H7 (cell line): ENCODE data around the gene GIMAP1.

DNA sequence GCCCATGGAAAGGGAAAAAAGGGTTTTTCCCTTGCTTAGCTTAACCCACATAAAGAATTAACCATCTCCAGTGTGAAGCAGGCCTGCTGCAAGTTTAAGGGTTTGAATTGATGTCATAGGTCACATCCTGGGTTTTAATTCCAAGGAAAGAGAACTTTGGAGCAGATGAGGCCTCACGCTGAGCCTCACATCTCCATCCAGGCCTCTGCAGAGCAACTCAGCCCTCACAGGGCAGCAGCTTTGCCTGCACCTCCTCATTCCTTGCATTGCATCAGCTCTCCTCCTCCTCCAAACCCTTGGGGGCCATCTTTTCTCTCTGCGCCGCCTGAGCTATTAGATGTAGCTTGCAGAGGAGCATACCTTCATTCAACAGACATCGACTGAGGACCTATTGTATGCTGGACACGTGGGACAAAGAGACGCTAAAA is 3.3 kb upstream of the ENSG00000284691 start:
- RAMPAGE, long total RNA = no peak

- RAMPAGE, long total RNA = no peak
Measured at GRCh38 chr7:150406470-150407559, 1.3 kb downstream of the ENSG00000284691 start.

GRCh38 chr7:150451859-150452589 is 1.6 kb downstream of the GIMAP8 start:
- RAMPAGE, long total RNA = no peak

GRCh38 chr7:150473989-150474641 is 23.7 kb downstream of the GIMAP8 start:
- RAMPAGE, long total RNA = no peak

- RAMPAGE, long total RNA = no peak
Measured at GRCh38 chr7:150567732-150568392, 672 bp downstream of the GIMAP4 start.

DNA sequence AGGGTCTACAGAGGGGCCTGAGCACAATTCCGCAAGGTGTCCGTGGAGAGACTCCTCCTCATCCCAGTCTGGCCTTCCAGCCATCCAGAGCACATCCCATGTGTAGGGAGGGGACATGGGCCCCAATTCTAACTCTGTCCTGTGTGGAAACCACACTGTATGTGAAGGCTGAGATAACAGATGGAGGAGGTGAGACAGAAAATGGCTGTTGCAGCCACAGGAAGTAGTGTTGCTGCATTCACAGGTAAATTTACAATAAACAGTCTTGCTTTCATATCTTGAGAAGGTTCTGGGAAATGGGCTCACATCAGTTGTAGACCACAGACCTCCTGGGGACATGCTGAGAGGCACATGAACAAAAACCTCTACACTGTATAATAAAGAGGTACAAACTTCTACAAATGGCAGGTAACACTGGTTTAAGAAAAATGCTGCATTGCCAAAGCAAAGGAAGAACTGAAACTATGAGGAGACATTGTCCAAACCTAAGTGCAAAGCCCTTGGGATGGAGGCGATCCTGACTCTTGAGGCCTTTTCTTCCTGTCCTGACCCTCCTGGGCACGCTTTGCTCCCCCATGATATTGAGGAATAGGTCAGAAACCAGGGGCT is 21.6 kb upstream of the GIMAP2 start:
- RAMPAGE, long total RNA = no peak

DNA sequence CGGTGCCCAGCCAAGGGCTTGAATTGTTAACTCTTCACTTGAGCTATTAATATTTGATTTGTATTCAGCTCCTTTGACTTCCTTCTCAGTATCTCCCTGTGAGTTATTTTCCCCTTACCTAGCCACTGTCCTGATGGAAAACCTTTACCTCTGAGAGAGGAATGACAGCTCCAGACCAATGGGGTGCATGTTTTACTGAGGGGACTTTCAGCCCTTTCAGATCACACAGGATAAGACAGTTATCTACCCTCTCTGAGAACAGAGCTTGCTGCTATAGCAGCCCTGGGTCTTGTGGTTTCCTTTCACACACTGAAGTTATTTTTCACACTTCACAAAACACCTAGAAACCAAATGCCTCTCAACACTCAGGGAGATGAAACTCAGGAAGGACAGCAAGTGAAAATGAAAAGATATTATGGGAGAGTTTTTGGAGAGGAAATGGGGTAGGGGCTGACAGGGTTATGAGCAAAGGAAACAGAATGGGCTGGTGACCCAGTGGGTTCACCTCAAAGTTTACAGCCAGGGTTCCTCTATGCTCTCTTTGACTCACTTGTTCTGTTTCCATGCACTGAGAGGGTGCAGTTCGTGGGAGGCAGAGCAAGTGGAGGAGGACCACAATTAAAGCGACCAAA is 17.1 kb upstream of the GIMAP2 start:
- RAMPAGE, long total RNA = no peak

- RAMPAGE, long total RNA = no peak
Measured at GRCh38 chr7:150715730-150717049, at the start of gene GIMAP1. Gene GIMAP1 (plus strand): TSS chr7:150716613.

GRCh38 chr7:150741927-150743051 is 5.1 kb downstream of the GIMAP5 start:
- RAMPAGE, long total RNA = no peak

- RAMPAGE, long total RNA = no peak
Measured at GRCh38 chr7:150781872-150782422, 18.2 kb downstream of the TMEM176B start.

DNA sequence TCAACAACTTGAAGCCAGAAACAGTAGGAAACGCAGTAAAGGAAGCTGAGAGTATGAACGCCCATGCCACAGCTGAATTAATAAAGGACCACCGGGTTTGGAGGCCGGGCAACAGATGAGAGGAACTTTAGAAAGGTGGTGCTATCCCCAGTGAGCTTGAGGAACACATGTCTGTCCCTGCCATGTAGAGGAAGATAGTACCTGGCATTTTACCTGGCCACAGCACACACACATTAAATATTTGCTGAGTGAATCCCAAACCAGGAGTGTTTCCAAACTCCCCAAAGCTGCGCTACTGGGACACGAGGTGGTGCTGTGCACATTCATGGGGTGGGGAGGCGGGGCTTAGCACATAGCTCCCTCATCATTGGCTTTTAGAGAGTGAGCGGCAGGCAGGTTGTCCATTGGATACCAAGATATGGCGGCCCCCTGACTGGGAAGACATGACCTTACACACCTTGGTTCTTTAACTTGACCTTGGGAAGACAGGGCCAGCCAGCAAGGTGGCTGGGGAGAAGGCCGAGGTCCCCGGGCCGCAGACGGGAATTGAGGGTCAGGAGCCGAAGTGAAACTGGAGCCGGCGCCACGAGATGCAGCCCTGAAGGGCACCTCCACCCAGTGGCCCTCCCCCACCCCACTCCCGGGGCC is 23.8 kb downstream of the TMEM176A start:
- RAMPAGE, long total RNA = no peak

DNA sequence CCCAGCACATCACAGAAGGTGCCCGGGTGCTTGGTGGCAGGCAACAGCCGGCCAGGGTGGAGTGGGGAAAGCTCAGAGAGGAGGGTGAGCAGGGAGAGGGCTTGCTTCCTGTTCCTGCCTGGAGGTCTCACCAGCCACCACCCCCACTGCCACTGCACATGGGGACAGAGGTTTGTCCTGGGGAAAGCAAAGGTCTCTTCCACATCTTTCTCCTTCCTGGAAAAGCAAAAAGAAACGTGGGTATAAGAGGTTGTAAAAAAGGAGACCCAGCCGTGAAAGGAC is 320 bp downstream of the AOC1 start:
- RAMPAGE, long total RNA = no peak

- RAMPAGE, long total RNA = no peak
Measured at GRCh38 chr7:150971095-150971698, 6.9 kb downstream of the KCNH2 start.

DNA sequence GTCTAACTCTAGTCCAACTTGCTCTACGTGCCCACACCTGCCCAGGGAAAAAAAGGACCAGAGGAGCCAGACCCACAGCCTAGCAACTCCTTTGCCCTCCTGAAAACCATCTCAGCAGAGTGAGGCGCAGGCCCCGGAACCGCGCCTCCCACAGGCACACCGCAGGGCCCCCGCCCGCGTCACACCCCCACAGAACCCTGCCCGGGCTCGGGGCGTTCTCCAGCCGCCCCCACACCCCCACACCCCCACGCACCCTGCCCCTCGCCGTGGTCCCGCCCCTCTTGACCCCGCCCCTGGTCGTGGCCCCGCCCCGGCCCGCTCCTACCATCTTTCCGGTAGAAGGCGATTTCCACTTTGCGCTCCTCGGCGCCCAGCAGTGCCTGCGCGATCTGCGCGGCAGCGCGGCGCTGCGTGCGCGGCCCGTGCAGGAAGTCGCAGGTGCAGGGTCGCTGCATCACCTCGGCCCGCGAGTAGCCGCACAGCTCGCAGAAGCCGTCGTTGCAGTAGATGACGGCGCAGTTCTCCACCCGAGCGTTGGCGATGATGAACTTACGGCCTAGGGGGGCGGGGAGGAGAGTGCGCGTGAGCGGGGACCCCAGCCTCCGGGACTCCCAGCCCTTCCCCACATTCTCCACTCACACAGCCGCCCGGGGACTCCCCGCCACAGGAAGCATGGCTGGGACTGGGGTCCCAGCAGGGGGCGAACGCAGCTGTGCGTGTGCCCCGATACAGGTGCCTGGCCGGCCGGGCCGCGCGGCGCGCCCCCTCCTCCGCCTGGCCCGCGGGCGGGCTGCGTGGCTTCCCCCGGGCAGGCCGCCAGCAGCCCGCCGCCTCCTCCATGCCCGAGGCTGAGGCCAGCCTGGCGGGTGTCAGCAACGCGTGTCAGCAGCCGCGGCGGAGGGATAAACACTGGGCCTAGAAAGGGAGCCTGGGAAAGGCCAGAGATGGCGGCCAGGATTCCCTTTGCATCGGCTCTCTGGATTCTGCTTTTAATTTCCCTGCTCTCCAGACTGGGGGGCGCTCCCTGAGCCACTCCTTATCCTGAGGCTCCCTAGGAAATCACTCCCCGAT is 3.4 kb downstream of the KCNH2 start:
- RAMPAGE, long total RNA = no peak

DNA sequence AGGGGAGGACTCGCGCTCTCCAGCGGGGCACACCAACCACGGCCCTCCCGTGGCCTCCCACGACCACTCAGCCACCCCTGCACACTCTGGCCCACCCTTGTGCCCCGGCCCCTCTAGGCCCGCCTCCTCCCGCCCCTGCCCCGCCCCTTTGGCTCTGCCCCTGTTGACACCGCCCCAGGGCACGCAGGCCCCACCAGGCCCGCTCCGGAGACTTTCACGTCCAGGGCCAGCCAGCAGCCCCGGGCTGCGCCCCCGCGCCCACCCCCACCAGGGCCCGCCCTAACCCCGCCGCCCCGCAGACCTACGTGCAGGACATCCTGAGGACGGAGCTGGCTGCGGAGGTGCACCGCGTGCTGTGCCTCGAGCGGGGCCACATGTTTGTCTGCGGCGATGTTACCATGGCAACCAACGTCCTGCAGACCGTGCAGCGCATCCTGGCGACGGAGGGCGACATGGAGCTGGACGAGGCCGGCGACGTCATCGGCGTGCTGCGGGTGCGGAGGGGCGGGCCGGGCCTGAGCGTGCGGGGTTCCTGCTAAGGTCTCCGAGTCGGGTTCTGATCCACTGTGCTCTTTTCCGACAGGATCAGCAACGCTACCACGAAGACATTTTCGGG is 10.8 kb downstream of the ATG9B start:
- RAMPAGE, long total RNA = no peak

DNA sequence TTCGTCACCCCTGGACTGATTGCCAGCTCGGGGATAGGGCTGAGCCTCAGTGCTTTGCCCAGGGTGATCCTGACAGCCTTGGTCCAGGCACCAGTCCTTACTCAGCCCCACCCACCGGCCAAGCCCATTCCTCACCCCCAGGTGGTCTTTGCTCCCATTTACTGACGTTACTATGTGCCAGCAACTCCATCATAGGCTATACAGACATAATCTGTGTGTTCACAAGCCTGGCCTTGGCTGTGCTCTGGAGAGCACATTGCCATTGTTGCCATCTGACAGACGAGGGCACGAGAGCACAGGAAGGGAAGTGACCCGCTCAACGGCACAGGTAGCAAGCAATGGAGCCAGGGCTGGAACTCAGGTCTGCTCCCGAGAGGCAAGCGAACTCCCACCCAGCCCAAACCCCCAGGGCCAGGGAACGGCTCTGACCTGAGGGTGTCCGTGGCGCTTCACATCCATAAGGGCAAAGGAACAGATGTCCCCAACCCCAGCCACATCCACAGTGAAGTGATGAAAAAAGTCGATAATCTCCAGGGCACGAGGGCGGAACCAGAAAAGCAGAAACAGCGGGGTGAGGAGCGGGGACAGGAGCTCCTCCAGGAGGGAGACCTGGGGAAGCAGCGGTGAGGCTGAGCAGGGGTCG is 6.7 kb downstream of the ATG9B start:
- RAMPAGE, long total RNA = no peak

DNA sequence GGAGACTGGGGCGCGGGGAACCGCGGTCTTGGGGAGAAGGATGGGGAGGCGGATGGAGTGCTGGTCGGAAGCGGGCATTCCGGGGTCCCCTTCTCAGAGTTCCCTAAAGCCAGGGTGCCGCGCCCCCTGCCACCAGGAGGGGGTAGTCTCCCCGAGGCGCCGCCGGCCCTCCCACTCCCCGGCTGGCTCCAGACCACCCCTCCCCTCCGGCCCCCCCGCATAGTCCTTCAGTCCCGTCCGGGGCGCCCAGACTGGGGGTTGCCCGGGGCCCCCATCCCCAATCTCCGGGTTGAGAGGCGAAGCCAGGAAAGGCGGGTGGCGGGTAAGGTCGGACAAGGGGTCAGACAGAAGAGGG is 468 bp downstream of the SLC4A2 start:
- RAMPAGE, long total RNA = no peak

- RAMPAGE, long total RNA = no peak
Measured at GRCh38 chr7:151115060-151115989, 29.1 kb downstream of the AGAP3 start.

- RAMPAGE, long total RNA = no peak
Measured at GRCh38 chr7:151123309-151124283, 37.3 kb downstream of the AGAP3 start.

GRCh38 chr7:151134205-151134871 is 33.2 kb downstream of the GBX1 start:
- RAMPAGE, long total RNA = no peak